Suprapubic skin (tissue), 4 donors: ENCODE measurements around a stretch of chr21.

- PRO-cap, result no peak
- RAMPAGE, long total RNA, 4 experiments, result no peak in any of the 4 experiments
Observed at GRCh38 chr21:16305591-16306263, 575.9 kb downstream of the USP25 start.

DNA sequence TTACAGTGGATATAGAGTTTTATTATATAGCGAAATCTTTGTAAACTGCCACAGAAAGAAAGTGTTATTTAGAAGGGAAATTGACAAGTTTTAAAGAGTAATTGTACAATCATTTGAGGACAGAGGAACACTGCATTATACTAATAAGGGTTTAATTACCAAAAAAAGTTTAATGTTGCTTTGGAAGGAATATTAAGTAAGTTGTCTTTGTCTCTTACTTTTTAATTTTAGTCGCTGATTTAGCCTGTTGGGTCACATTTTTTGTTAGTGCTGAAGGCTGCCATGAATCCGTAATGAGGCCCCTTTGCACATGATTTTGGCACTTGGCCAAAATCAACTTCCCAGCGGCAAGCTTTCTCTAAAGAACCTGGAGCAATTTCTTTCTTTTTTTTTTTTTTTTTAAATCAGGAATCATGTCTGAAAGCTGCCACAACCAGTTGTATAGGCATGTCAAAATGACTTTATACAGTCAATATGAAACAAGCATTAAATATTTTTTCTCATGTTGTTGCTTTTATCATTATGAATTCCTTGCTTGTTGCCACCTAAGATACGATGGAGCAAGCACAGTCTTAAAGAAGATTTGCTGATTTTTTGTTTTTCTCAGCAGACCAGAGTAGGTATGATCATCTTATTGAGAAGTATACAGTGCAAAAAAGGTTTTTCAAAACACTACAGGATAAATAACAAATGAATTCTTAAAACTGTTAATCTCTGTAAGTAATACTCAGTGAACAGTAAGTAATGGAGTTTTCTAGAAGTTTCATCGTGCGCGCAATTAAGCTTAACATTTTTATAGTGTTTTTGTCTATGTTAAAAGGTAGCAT lies 690.4 kb downstream of the USP25 start:
- PRO-cap, result no peak
- RAMPAGE, long total RNA, 4 experiments, result no peak in any of the 4 experiments

GRCh38 chr21:16835819-16836099 lies 677.1 kb upstream of the CXADR start:
- PRO-cap, result no peak
- RAMPAGE, long total RNA, 4 experiments, result no peak in any of the 4 experiments

- PRO-cap, result no peak
- RAMPAGE, long total RNA, 4 experiments, result no peak in any of the 4 experiments
Observed at GRCh38 chr21:17425872-17426179, 87.0 kb upstream of the CXADR start.

GRCh38 chr21:17610680-17611835 lies 1.6 kb downstream of the BTG3 start:
- PRO-cap, result unidirectional peak, plus-strand start at chr21:17611749
- RAMPAGE, long total RNA, 4 experiments, result no peak in any of the 4 experiments

- PRO-cap, result no peak
- RAMPAGE, long total RNA, 4 experiments, result no peak in any of the 4 experiments
Observed at GRCh38 chr21:17673182-17673594, 60.5 kb upstream of the BTG3 start.

DNA sequence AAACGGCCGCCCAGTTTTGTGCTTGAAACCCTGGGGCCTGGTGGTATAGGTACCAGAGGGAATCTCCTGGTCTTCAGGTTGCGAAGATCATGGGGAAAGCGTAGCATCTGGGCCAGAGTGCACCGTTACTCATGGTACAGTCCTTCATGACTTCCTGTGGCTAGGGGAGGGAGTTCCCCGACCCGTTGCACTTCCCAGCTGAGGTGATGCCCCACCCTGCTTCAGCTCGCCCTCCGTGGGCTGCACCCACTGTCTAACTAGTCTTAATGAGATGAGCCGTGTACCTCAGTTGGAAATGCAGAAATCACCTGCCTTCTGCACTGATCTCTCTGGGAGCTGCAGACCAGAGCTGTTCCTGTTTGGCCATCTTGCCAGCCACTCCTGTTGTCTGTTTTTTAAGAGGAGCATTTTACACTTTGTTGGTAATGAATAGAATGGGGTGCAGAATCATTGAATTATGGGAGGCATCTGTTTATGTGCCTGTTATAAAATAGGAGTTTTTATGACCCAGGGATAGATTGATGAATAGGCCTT lies 43.3 kb downstream of the C21orf91 start:
- PRO-cap, result no peak
- RAMPAGE, long total RNA, 4 experiments, result no peak in any of the 4 experiments

DNA sequence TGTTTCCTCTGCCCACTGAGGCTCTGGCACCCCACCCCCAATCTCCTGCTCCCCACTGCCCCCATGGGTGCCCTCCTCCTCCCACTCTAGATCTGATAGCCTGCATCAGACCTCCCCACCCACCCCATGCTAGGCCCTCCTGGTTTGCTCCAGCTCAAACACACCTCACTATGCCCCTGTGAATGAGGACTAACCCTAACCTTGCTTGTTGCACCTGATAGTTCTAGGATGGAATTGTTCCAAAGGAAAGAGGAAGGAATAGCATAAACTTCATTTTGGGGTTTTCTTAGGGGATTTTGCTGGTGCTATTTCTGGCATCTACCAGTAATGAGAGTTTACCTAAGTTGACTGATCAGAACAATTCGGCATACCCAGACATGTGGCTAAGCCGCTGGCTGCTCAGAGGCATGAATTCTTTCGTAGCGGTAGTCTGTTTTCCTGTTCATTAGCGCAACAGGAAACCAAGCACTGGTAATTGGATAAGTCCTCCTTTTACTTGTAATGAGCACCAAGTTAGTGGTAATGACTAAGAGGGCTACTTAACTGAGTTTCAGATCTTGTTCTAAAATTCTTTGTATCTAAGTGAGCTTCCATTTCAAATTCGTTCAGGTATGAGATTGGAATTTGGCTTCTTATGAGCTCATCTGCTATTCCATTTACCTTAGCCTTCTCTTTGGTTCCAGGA lies 38.7 kb downstream of the C21orf91 start:
- PRO-cap, result no peak
- RAMPAGE, long total RNA, 4 experiments, result no peak in any of the 4 experiments

DNA sequence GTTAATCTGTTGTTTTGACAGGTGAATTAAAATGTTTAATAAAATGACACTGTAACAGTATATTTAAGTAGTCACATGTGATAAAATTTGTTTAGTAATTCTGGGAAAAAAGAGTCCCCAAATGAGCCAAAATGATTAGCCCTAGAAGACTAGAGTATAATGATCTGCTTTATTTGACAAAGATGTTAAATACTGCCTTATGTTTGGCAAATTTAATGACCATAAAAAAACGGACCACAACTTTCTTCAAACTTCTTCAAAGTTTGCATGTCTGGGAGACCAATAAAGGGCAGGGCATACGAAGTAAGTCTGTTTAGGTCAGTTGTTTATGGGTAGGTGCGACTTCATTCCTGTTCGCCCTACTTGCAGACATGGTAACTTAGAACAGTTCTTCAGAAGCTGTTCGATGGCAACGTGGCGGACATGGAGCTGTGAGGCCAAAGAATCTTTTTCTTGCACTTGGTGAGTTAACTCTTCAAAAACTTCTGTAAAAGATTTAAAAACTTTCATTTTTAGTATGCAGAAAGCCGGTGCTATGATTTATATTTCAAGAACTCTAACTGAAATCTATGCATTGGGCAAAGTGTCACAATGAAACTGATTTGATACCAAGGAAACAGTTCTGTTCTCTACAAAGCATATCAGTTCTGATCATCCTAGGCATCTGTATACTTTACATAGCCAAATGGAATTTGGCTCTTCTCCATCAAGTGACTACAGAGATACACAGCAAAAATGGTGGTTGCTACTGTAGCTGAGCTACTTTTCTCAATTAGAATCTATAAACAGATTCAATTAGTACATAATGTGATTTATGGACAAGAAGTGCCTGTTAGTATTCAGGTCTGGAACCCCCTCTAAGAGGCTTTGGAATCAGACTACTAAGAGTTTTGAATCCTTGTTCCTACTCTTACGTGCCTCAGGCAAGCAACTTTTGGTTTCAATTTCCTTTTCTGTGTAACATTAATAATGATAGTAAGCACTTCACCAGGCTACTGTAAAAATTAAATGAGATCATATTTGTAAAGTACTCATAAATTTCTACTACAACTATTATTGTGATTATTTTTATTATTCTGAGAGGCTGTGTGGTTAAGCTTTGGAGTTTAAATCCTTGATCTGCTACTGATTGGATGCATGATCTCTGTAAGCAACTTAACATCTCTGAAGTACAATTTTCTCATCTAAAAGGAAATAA lies 25.7 kb downstream of the C21orf91 start:
- PRO-cap, result no peak
- RAMPAGE, long total RNA, 4 experiments, result no peak in any of the 4 experiments

GRCh38 chr21:17796464-17796943 lies 22.7 kb downstream of the C21orf91 start:
- PRO-cap, result no peak
- RAMPAGE, long total RNA, 4 experiments, result no peak in any of the 4 experiments

DNA sequence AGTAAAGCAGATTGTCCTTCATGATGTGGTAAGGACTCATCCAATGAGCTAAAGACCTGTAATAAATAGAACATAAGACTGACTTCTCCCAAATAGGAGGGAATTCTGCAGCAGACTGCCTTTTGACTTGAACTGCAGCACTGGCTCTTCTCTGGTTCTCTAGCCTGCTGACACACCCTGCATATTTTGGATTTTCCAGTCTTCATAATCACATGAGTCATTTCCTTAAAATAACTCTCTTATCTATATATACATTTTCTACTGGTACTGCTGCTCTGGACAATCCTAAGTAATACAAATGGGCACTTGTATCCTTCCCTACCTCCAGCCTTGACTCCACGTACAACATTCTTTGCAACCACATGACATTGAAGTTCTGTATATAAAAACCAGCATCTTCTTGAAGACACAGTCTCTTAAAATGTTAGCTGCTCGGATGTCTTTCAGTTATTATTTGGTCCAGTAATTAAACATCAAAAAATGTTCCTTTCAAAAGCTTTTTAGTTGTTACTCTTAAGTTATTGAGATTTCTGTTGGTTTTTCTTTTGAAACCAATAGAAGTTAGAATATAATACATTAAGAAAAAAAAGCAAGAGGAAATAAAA lies 429.4 kb upstream of the TMPRSS15 start:
- PRO-cap, result no peak
- RAMPAGE, long total RNA, 4 experiments, result no peak in any of the 4 experiments

DNA sequence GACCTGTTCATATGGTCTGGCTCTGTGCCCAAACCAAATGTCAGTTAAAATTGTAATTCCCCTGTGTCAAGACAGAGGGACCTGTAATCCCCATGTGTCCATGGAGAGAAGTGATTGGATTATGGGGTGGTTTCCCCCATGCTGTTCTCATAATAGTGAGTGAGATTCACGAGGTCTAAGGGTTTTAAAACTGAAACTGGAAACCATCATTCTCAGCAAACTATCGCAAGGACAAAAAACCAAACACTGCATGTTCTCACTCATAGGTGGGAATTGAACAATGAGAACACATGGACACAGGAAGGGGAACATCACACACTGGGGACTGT lies 823.1 kb upstream of the TMPRSS15 start:
- PRO-cap, result no peak
- RAMPAGE, long total RNA, 4 experiments, result no peak in any of the 4 experiments

GRCh38 chr21:19345175-19345517 lies 941.6 kb upstream of the TMPRSS15 start:
- PRO-cap, result no peak
- RAMPAGE, long total RNA, 4 experiments, result no peak in any of the 4 experiments

GRCh38 chr21:19853675-19854396 lies 1144.4 kb upstream of the NCAM2 start:
- PRO-cap, result no peak
- RAMPAGE, long total RNA, 4 experiments, result no peak in any of the 4 experiments

DNA sequence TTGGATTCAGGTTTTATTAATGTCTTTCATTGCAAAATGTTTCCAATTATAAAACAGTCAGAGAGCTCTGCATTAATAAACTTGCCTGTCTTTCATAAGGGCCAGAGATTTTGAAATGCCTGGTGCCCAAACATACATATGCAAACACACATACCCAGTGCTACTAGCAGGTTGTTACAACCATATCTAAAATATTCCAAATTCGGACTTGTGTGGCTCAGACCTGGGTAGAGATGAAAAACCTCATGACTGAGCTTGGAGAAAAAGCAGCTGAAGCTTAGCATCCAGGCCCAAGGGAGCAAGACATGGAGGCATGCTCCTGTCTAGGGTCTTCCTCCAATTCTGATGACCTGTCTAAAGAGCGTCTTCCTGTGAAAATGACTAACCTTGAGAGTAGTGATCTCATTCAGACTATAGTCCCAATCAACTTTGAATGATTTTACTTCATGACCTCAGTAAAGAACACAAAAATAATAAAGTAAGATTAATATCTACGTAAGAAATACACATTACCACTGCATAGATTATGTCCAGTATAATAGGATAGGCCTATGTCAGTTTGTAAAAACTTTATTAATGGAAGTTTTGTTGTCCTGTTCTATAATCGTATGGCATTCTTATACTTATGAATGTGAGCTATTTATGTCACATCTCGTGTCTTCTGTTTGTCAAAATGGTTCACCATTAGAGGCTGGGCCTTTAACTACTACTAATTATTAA lies 201.1 kb downstream of the NCAM2 start:
- PRO-cap, result no peak
- RAMPAGE, long total RNA, 4 experiments, result no peak in any of the 4 experiments

DNA sequence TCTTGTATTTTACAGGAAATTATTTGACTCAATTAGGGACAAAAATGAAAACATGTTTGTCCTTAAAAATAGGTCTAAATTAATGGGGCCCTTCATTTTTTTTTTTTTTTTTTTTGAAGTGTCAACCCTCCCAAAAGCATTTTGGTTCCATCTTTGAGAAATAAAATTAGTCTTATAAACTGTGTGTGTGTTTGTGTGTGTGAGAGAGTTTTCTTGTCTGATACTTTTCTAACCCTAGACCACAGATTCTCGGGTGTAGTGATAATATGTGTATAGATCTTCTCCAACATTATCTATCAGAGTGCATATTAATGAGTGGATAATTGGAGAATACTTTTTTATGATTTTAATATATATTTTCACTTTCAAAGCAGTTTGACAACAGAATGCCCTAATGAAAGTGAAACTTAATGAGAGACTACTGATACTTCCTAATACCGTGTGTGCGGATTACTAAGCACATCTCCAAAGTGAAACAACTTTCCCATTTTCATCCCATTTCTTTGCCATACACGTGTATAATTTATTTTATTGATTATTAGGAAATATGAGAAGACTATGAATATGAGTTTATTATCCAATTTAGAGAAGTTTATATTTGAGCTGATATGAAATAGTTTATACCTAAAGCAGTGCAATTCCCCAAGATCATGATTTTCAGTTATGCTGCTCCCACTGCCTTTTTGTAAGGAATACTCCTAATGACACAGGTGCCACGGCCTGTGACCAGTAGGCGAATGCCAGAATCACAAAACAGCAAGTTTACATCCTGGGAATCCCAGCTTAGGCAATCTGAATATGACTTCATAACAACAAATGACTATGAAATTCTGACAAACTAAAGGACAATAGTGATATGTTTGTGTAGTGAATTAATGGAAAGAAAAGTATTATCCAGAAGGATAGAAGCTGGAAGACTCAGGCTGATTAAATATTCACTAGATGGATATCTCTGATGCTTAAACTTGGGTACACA lies 202.7 kb downstream of the NCAM2 start:
- PRO-cap, result no peak
- RAMPAGE, long total RNA, 4 experiments, result no peak in any of the 4 experiments

GRCh38 chr21:23887396-23888087 lies 1719.7 kb downstream of the MRPL39 start:
- PRO-cap, result no peak
- RAMPAGE, long total RNA, 4 experiments, result no peak in any of the 4 experiments

- PRO-cap, result no peak
- RAMPAGE, long total RNA, 4 experiments, result no peak in any of the 4 experiments
Observed at GRCh38 chr21:24428508-24429098, 1178.7 kb downstream of the MRPL39 start.

GRCh38 chr21:25361901-25362391 lies 245.3 kb downstream of the MRPL39 start:
- PRO-cap, result no peak
- RAMPAGE, long total RNA, 4 experiments, result no peak in any of the 4 experiments

- PRO-cap, result unidirectional peak, plus-strand start at chr21:25645461
- RAMPAGE, long total RNA, 4 experiments, result no peak in any of the 4 experiments
Observed at GRCh38 chr21:25645279-25645698, 6.2 kb downstream of the JAM2 start.